ENCODE measurements around a stretch of chr14.

- PRO-cap = no peak
- RAMPAGE, long total RNA = no peak
These were observed 652.2 kb upstream of the LRFN5 start for GRCh38 chr14:40954154-40955186.

- PRO-cap = no peak
- RAMPAGE, long total RNA = no peak
These were observed 351 bp upstream of the LRFN5 start for GRCh38 chr14:41606380-41606669.

GRCh38 chr14:42028791-42029025 lies 422.0 kb downstream of the LRFN5 start:
- PRO-cap = no peak
- RAMPAGE, long total RNA = no peak

- PRO-cap = no peak
- RAMPAGE, long total RNA = no peak
These were observed 636.1 kb upstream of the MIS18BP1 start for GRCh38 chr14:45889016-45889505.

DNA sequence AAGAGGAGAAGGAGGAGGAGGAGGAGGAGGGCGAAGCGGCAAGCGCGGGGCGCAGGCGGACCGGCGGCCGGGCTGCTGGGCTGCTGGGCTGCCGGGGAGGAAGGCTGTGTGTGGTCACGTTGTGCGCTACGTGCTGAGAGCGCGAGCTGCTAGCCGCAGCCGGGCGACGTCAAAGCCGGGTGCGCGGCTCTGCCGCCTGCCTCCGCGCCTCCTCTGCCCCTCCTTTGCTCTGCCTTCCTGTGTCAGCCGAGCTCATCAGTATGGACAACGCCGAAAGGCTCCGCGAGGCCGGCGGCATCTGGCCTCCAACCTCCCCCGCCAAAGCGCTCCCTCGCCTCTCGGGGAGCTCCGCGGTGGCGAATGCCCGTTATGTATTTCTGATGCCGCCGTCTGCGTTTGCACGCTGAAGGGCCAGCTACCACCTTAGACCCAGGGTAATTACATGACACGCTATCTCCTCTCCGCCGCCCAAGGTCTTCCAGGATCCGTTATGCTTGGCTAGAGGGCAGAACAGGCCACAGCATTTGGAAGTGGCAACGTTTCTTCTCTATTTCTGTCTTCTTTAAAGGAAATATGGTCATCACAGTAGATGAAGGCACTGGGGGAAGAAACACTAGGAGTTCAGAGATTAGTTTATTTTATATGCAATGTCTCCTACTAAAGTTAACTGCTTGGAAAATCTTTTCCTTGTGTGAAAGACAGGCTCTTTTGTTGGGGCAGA lies 739 bp upstream of the MDGA2 start:
- PRO-cap = no peak
- RAMPAGE, long total RNA = no peak

- PRO-cap = no peak
- RAMPAGE, long total RNA = no peak
These were observed 931.8 kb upstream of the MDGA2 start for GRCh38 chr14:48607214-48607574.

GRCh38 chr14:49582574-49583417 lies 3.4 kb downstream of the RPS29 start:
- PRO-cap = no peak
- RAMPAGE, long total RNA = no peak

GRCh38 chr14:49594551-49595305 lies 4.0 kb upstream of the LRR1 start:
- PRO-cap = no peak
- RAMPAGE, long total RNA = no peak

GRCh38 chr14:49618497-49619498 lies 1.6 kb downstream of the RPL36AL start:
- PRO-cap = no peak
- RAMPAGE, long total RNA = no peak

GRCh38 chr14:49744712-49744971 lies 23.3 kb upstream of the KLHDC2 start:
- PRO-cap = no peak
- RAMPAGE, long total RNA = no peak

DNA sequence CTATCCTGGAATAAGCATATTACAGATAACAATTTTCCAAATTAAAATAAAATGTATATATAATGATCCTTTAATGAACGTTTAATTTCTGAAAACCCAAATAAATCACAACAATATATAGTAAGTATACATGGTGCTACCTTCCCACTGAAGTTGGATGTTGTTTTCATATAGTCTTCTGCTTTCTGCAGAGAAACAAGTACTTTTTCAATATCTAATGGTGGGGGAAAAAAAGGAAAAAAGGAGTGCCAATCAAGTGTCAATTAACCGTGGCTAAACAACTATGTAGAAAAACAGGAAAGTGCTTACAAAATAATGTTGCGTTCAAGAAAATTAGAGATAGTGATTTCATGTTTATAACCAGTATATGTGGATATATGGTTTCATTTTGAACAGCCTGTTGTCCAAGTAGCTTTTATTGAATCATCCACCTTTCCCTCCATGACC lies 19.3 kb downstream of the NEMF start:
- PRO-cap = no peak
- RAMPAGE, long total RNA = no peak

- PRO-cap = no peak
- RAMPAGE, long total RNA = no peak
These were observed 5.8 kb upstream of the NEMF start for GRCh38 chr14:49858239-49858912.

DNA sequence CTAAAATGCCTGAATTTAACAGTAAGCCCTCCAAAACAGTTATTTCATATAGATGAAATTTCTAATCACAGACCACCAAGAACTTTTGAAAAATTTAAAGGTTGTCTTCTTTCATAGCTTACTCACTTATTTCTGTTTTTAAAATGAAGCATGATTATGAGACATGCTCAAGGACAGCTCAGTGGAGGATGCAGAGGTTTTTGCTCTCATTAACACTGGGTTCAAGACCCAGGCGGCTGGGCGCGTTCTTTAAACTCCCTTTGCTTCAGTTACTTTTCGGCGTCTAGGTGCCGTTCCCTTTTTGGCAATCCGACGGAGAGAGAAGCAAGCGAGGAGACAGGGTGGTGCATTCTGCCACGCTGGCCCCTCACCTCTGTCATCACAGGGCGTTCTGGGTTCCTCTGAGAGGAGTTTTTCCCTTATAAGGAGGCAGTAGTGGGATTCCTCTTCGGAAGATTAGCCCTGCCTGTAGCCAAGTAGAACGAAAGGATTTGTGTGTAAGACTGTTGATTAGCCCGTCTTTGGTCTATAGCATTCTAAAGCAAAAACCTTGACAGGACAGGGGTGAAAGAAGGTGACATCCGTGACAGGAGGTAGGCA lies 8.9 kb upstream of the NEMF start:
- PRO-cap = no peak
- RAMPAGE, long total RNA = no peak

DNA sequence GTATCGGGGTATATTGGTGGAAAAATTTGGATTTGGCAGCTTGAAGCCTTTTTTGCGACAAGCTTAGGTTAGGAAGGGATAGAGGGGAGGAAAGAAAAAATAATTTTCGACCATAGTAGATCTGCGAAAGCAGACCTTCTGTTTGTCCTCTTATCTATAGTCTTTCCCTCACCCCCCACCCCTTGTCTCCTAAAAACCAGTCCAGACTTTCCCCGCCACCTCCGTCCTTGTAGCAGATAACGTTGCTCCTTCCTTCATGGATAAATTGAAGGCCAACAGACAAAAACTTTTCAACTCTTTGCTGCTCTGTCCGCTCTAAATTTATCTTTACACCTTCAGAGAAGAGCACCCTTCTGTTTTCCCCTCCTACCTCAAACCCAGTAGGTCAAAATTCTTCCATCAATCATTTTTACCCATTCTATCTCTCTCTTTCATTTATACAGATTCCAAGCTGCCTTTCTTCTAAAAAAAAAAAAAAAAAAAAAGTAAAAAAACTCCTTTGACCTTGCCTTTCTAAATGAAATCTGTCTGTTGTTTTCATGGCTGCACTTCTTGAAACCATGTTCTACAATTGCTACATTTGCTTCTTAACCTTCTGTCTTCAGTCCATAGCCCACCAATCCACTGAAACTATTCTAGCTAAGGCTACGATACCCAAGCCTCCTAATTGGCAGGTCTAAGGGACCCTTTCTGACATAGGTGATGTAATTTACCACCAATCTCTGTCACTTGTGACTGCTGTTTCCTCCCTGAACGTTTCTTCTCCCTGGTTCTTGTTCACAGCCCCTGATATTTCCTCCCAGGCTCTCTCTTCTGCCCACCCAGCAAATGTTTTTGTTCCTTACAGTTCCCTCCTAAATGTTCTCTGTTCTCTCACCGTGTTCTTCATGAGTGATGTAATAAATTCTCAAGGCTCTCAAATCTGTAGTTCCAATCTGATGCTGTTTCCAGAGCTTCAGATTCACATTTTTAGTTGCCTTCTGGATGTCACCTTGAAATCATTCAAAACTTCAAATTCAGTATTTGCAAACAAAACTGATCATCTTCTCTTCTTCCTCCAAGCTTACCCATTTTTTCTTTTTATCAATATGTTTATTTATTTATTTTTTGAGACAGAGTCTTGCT lies 11.2 kb upstream of the NEMF start:
- PRO-cap = no peak
- RAMPAGE, long total RNA = no peak

- PRO-cap = no peak
- RAMPAGE, long total RNA = no peak
These were observed 5.0 kb downstream of the ARF6 start for GRCh38 chr14:49897861-49898382.

GRCh38 chr14:50018126-50019126 lies 97.9 kb downstream of the VCPKMT start:
- PRO-cap = no peak
- RAMPAGE, long total RNA = no peak

DNA sequence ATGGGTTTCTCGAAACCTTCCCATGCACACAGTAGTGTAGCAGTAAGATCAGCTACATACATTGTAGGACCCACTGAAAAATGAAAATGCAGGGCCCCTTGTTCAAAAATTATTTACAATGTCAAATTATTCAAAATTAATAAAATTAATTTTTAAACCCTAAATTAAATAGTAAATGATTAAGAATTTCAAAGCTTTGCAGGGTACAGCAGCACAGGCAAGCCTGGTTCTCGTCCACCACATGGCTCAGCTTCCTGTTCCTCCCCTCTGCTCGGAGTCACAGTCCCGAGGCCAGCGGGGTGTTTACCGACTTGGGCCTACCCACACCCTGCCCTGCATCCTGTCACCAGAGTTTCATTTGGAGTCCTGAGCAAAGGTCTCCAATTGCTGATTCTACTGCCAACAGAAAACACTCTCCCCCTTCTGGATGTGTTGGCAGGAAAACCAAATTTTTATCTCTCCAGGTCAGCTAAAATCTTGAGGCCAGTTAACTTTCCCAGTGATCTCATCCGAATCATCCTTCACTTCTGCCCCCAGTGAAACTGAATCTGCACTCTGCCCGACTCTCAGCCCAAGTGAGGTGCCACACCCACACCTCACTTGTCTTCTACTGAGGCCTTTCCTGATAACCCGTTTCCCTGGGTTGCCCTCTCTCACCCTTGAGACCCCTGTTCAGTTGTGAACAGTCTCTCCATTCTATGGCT lies 71.3 kb downstream of the VCPKMT start:
- PRO-cap = no peak
- RAMPAGE, long total RNA = no peak

DNA sequence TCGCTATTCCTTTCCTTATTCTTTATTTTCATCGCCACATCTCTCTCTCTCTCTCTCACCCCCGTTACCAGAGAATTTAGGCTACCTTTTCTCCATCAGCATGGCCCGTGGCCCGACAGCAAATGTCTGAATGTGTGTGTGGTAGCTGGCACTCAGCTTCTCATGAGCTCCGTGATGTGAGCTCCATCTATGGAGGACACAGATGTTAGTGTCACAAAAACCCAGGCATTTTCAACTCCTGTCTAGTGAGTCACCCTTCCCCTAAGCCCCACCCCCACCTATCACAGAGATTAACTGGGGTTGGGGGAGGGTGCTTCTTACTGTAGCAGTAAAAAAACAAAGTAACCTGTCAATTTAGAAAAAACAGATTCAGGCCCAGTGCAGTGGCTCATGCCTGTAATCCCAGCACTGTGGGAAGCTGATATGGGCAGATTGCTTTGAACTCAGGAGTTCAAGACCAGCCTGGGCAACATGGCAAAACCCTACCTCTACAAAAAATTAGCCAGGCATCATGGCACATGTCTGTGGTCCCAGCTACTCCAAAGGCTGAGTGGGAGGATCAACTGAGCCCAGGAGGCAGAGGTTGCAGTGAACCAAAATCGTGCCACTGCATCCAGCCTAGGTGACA lies 53.7 kb downstream of the VCPKMT start:
- PRO-cap = no peak
- RAMPAGE, long total RNA = no peak

DNA sequence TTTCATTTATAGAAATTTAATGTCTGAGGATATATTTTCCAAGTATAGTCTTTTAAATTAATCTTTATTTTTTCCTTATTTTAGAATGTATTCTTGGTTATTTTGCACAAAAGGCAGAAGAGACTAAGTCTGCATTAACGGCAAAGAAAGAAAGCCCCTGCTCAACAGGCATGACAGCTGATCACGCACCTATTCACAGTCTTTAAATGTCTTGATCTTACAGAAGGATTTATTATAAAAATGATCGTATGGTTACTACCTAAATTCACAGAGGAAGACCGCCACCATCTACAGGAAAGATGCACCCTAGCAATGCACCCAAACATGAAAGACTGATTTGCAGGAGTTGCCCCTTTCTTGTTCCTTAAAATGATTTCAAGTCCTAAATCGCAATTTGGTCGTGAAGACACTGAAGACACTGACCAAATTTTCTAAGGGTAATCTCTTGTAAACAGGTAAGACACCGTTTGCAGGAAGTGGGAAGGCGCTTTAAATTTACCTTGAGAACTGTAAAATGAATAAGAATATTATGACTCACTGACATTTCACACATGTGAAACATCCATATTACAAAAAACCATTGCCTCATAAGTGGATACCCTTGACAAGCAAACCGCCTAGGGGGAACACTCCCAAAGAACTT lies 1.1 kb downstream of the SOS2 start:
- PRO-cap = no peak
- RAMPAGE, long total RNA = no peak

- PRO-cap = no peak
- RAMPAGE, long total RNA = no peak
These were observed 3.0 kb upstream of the CDKL1 start for GRCh38 chr14:50399688-50400103.